Kidney (tissue), 2 donors: ENCODE measurements around a stretch of chr10.

DNA sequence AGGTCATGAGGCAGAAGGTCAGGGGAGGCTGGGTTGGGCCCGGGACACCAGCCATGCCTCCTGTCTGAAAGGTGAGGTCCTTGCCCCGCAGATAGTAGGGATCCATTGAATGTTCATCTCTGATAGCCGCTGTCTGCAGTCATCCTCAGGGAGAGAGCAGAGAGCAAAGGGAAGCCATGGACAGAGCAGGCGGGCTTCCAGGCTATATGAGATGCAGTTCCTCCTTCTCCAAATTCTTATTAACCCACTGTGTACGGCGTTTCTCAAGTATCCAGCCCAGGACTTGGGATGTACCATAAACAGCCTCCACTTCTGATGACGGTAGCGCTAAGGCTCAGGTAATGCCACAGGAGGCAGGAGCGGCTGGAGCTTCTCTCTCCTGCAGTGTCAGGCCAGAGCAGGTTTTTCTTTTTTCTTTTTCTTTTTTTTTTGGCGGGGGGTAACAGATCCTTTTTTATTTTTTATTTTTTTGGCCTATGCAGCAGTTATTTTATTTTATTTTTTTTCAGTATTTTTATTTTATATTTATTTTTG lies 136.4 kb downstream of the GRK5 start:
- PRO-cap, result no peak
- RRBS, result no CpG with 5 or more reads among the region's 10 CpGs

DNA sequence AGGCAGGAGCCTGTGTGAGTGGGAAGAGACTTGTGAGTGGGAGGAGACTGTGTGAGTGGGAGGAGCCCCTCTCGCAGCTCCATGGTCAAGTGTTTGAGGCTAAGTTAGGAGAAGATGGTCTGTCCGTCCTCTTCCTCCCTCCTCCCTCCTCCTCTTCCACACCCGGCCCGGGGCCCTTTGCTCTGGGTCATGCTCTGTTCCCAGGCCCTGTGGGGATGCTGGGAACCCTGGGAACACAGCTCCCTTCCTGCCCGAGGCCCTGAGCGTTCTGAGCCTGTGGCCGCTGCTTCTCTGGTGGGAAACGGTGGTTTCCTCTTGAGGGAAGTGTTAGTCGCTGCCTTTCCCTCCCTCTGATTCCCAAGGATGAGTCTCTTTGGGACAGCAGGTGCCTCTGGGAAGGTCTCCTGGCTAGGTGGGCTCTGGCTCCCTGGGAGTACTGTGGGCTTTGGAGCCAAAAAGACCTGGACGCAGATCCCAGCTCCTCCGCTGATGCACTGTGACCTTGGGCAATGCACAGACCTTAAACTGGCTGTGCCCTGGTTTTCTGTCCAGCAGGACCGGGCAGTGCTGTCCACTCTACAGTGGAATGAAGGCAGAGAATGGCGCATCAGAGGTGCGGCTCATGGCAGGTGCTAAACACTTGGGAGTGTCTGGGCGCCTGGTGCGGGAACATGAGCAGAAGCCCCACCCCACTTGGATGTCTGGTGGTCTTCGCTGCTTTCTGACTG lies 153.4 kb downstream of the GRK5 start:
- PRO-cap, result no peak
- RRBS, result no CpG with 5 or more reads among the region's 17 CpGs

DNA sequence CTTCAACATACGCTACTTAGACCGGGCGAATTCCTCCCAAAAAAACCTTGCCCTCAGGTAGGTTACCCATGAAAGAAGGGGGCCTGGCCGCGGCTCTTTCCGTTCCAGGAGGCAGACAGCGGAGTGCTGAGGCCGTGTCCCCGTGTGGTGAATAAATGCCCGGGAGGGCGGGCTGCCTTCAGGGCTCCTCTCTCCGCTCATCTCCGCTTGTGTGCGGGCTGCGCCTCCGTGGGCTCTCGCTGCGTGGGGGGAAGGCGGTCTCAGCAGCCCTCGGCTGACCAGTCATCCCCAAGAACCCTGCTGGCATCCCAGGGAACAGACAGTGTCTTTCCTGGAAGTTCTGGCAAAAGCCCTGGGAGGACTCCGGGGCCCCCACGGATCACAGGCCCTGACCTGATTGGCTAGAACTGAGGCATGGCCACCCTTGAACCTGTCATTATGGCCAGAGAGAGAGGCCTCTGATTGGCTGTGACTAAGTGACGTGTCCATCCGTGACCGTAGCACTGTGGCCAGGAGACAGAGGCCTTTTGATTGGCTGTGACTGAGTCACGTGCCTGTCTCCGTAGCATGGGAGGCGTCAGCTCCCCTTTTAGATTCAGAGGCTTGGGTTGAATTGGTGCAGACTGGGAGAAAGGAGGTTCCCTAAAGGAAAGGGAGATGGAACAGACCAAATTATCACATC lies 163.9 kb downstream of the RGS10 start:
- PRO-cap, result no peak
- RRBS, result 100% methylated on average over 1 of the region's 28 CpGs

DNA sequence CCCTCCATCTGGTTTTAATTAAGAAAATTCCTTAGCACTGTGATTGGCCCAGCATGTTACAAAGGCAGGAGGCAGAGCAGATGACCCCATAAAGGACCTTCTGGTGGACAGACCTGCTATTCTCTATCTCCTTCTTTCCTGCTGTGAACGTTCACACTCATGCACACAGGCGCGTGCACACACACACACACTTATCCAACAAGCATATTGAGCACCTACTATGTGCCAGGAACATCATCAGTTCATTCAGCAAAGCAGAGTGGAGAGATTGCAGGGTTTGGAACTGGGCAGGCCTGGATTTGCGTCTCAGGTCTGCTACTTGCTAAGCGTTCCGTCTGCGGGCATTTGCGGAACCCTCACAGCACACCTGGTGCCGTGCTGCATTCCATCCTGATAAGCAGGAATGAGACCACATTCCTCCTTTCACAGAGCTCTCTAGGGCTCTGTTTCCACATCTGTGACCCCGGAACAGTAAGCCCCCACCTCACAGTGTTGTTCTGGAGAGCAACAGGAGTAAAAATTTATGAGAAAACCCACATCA lies 129.2 kb downstream of the RGS10 start:
- PRO-cap, result no peak
- RRBS, result 0% methylated on average over 1 of the region's 10 CpGs

GRCh38 chr10:119421518-119421954 lies 121.0 kb downstream of the RGS10 start:
- PRO-cap, result no peak
- RRBS, result no CpG with 5 or more reads among the region's 5 CpGs

DNA sequence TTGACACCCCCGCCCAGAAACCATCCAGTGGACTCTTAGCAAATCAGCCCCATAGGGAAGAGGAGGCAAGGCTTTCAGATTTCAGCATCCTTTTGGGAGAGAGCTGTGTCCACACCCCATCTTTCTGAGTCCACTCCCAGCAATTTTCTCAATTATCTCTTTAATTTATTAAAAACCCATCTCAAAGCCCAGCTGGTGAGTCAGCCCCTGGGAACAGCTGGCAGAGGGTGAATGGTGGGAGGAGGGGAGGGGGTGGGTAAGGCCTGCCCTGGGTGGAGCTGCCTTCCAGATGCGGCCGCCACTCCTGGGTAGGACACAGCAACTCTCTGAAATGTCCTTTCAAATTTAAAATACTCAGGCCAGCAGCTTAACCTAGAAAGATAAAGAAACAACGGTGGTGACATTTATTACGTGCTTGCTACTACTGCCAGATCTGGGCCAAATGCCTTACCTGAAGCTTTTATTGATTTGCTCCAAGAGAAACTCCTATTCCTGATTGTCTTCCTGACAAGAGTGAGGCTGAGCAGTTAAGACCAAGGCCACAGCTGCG lies 120.5 kb downstream of the RGS10 start:
- PRO-cap, result no peak
- RRBS, result no CpG with 5 or more reads among the region's 6 CpGs

DNA sequence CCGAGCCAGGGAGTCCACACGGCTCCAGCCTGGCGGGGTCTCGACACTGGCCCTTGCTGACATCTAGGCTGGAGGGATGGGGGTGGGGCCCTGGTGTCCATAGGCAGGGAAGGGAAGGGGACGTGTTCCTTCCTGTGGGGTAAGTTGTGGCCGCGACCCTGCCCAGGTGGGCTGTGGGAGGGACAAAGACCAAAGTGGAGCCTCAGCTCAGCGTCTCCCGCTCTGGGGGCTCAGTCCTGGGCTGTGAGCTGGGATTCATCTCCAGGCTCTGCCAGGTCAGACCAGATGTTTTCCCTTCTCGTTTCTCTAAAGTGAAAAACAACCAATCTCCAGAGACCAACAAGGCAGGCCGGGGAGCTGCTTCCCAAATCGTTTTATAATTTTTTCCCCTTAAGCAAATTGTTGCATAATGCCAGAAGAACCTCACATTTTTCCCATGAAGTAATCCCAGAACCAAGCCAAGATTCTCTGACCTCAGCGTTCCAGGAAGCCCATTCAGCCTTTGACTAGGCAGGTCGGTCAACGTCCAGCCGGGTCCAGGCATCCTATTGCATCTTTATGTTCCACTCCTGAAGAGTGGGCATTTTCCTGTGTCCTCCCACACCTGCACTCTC lies 101.2 kb downstream of the RGS10 start:
- PRO-cap, result no peak
- RRBS, result no CpG with 5 or more reads among the region's 16 CpGs

GRCh38 chr10:119449991-119450587 lies 92.4 kb downstream of the RGS10 start:
- PRO-cap, result no peak
- RRBS, result no CpG with 5 or more reads among the region's 14 CpGs

DNA sequence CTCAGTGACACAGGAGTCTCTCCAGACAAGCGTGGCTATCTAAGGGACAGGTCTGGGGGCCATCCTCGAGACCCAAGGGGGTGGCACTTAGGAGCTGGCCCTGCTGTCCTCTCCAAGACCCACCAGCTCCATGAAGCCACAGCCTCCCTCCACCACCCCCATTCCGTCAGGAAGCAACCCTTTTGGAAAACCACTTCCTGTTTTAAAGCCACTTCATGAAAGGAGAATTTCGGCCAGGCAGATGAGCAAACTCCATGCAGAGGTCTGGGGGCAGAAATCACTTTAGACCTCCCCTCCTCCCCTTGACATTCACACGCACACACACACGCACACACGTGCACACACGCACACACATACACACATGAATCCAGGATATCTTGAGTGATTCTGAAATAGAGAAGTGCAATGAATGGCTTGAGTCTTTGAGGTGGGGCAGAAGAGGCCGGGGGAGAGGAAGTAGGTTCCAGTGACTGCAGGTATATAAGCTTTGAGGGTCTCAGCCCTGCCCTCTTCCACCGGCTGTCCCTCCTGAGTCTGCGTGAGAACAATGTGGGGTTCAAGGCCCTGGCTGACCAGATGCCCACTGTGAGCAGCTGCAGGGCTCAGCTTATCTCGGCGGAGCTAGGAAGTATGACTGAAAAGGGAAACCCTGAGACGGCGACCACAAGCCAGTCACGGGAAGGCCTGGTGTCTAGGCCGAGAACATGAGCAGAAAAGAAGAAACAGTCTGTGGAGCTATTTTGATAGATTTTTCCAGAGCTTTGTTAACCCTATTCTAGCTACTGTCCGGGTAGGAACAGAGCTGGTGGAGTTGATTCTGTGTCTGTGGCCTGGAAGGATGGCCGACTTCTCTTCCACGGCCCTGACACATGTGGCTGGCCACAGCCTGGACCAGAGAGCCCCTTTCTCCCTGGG lies 24.9 kb downstream of the RGS10 start:
- PRO-cap, result no peak
- RRBS, result 34% methylated on average over 2 of the region's 20 CpGs

- PRO-cap, result no peak
- RRBS, result no CpG with 5 or more reads among the region's 5 CpGs
These were observed 2.1 kb downstream of the BAG3 start for GRCh38 chr10:119653117-119653851.

DNA sequence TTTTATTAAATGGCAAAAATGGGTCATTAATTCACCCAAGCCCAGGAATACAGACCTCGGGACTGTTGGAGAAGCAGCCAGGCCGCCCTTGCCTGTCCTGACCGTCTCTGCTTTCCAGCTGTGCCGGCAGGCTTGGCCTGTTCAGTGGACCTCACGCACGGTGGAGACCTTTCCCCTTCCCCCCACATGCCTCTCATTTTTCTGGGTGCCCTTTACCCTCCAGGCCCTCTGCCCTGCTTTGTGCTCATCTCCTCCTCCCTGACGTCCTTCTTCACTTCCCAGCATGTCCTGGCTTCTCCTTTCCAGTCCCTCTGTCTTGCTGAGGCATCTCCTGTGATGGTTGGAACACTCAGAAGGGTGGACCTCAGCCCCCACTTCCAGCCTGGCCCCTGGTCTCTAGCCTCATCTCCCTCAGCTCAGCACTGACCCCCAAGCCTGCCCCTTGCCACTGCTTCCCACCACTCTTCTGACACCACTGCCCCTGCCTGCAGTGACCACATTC lies 14.8 kb downstream of the BAG3 start:
- PRO-cap, result unidirectional peak, minus-strand start at position 102 of the sequence
- RRBS, result no CpG with 5 or more reads among the region's 7 CpGs

GRCh38 chr10:119787876-119788282 lies 62.0 kb downstream of the INPP5F start:
- PRO-cap, result no peak
- RRBS, result no CpG with 5 or more reads among the region's 2 CpGs

- PRO-cap, result no peak
- RRBS, result no CpG with 5 or more reads among the region's 3 CpGs
These were observed 37.3 kb downstream of the MCMBP start for GRCh38 chr10:119835414-119835677.

GRCh38 chr10:119840707-119841263 lies 31.9 kb downstream of the MCMBP start:
- PRO-cap, result no peak
- RRBS, result no CpG with 5 or more reads among the region's 8 CpGs

DNA sequence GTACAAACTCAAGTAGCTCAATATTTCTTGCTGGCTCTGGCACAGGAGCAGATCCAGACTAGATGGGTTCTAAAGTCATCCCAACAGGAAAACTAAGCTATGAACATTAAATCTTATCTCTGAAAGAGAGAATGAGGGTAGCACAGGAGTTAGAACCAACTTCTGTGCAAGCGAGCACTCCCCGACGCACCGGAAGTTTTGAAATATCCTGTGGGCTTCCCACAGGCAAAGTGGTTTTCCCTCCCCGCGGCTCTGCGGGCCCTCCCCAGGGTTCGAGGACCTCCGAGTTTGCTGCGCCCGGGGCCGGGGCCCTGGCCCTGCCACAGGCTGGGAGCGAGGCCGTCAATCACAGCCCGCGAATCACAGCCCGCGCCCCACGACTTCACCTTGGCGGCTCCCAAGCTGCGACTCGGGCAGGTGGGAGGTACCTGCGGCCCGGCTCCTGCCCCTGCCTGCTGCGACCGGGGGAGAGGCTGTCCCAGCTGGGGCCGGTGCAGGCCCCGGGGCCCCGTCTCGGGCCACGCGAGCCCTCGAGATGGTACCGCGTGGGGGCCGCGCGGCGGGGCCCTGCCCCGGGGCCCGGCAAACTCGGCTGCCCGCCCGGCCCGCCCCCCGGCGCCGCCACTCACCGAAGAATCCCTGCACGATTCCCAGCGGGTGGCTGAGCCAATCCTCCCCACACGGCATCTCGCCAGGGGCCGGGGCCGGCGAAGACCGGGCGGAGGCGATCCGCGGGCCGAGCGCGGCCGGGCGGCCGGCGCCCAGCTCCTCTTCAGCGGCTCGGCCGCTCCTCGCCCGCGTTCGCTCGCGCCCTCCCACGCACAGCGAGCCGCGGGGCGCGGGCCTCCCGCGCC lies 518 bp downstream of the MCMBP start:
- PRO-cap, result bidirectional peak, plus-strand start at position 206 of the sequence, minus-strand start at position 200 of the sequence
- RRBS, result 1% methylated on average over 28 of the region's 85 CpGs

DNA sequence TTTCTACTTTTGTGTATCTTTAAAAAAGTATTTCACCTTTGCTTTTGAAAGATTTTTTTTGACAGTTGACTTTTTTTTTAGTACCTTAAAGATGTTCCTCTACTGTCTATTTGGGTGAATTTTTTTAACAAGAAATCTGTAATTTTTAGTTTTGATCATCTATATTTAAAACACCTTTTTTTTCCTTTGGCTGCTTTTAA lies 152.2 kb upstream of the PLPP4 start:
- PRO-cap, result no peak

- PRO-cap, result no peak
These were observed 169.7 kb upstream of the WDR11 start for GRCh38 chr10:120681521-120681778.

DNA sequence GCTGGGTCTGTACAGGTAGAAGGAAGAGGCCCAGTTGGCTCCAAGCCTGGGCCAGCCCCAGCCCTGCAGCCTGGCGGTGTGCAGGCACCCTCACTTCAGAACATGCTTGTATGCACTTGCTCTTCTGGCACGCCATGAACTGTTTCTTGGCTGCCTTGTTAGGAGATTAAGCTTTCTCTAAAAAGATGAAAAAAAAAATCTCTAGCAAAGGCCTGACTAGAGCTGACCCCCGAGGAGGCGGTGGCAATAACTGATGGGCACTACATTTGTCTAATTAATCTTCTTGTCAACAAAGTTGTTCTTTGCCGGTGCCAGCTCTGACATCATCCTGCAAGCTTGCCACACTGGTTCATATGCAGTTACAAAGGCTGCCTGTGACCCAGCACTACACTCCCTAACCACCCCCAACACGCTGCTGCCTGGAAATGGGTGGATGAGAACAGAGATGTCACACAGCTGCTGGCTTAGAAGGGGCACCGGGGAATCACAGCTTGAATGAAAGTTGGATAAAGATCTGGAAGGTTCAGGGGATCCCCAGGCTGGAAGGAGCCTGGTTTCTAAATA lies 94.8 kb downstream of the WDR11 start:
- PRO-cap, result no peak
- RRBS, result 70% methylated on average over 1 of the region's 7 CpGs

DNA sequence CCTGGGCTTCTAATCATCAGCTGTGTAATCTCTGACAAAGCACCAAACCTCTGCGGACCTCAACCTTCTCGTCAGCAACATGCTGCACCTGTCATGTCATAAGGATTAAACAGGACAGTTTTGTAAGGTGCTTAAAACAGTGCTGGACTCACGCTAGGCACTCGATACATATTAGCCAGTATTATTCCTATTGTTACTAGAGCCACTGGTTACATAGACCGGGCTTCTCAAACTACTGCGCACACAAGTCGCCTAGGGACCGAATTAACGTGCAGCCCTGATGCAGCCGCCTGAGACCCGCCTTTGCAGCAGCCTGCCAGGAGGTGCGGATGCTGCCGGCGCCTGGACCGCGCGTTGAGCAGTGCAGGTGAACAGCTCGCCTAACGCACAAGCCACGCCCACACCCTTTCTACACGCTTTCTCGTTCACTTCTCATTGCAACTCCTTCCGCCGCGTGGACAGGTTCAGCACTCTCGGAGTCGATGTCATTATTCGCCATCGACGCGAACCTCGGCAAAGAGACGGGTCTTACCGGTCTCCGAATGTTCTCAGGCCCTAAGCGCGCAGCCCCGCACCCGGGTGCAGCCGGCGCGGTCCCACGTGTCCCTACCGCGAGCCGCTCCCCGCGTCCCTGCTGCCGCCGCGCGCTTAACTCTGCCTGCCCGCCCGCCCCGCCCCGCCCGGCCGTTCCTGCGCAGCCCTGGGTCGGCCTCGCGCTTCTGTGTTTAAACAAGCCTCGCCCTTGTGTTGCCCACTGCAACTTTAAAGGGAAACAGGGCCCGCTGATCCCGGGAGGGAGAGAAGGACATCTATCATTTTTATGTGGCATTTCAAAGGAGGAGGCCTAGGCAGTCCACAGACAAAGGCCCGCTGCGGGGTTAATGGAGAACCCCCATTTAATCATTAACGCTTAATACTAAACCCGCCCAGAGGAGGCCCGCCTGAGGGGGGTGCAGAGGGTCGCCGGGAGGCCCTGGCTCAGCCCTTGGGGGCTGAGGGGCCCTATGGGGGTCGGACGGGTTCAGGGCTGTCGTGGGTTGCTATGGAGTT lies 128.3 kb downstream of the WDR11 start:
- PRO-cap, result no peak
- RRBS, result 3% methylated on average over 30 of the region's 75 CpGs

DNA sequence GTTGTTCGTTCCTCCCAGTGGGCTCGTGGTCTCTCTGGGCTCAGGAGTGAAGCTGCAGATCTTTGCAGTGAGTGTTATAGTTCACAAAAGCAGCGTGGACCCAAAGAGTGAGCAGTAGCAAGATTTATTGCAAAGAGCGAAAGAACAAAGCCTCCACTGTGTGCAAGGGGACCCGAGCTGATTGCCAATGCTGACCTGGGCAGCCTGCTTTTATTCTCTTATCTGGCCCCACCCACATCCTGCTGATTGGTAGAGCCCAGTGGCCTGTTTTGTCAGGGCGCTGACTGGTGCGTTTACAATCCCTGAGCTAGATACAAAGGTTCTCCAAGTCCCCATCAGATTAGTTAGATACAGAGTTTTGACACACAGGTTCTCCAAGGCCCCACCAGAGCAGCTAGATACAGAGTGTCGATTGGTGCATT lies 183.2 kb downstream of the WDR11 start:
- PRO-cap, result no peak
- RRBS, result no CpG with 5 or more reads among the region's 8 CpGs